Trachea (tissue), 1 donor: ENCODE results near the genes WASHC1 and SMARCA2.

DNA sequence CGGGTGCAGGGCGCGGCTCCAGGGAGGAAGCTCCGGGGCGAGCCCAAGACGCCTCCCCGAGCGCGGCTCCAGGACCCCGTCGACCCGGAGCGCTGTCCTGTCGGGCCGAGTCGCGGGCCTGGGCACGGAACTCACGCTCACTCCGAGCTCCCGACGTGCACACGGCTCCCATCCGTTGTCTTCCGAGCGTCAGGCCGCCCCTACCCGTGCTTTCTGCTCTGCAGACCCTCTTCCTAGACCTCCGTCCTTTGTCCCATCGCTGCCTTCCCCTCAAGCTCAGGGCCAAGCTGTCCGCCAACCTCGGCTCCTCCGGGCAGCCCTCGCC lies at the start of gene WASHC1:
Gene WASHC1, minus strand, starts transcription at position 280 of the 325 bp plus-strand sequence.
- PRO-cap = no peak

- PRO-cap = no peak
These were observed 43.4 kb upstream of the WASHC1 start for GRCh38 chr9:72606-73011.

- PRO-cap = no peak
These were observed 727 bp downstream of the DOCK8 start for GRCh38 chr9:215512-215671.

DNA sequence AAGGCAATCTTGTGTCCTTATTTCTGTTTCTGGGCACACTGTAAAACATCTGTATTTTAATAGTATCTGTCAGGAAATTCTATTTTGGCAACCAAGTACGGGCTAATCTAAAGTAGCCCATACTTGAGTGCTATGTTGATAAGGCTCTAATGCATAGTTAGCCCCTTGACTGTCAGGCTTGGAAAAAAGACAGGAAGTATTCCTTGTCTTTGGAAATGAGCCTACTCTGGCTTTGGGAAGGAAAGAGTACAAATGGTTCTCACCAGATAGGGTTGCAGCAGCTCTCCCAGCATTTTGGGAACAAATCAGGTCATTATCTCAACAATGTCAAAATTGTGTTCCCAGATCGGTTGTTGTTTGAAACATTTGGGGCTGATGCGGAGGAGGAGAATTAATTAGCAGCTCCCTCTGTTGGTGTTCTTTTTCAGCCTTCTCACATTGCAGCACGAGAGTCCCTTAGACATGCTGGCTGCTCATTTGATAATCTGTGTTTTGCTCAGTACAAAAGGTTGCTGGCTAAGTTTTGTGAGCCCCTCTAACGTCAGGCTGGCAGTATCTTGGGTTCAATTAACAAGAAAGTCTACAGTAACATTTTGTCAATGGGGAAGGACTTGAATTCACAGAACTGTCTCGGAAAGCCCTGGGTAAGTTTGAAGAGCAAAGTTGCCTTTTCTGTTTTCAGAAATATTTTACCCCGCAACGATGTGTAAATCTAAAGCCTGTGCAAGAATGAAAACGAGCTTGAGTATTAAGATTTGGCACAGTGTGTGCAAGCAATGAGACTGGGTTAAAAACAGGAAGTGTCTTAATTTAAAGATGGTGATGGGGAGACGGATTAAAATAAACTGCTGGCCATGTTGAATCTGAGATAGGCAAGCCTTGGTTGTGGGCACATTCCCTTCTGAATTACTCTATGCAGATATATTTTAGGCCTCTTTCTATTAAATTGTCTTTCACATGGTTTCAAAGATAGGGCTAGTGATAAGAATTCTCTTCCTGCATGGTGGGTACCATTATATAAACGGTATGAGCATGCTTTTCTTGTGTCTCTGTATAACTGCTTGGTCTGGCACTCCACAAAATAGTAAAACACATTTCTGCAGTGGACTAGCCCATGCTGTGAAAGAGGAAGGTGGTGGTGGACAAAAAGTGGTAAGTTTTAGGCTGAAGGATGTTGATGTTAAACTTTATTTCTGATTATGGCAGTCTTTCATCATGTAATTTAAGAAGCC lies 42.6 kb downstream of the KANK1 start:
- PRO-cap = no peak

GRCh38 chr9:591215-591681 lies 86.8 kb downstream of the KANK1 start:
- PRO-cap = no peak

GRCh38 chr9:709109-709690 lies 132.3 kb upstream of the DMRT1 start:
- PRO-cap = no peak

GRCh38 chr9:710607-711209 lies 130.8 kb upstream of the DMRT1 start:
- PRO-cap = no peak

- PRO-cap = no peak
These were observed 129.3 kb upstream of the DMRT1 start for GRCh38 chr9:712160-712651.

DNA sequence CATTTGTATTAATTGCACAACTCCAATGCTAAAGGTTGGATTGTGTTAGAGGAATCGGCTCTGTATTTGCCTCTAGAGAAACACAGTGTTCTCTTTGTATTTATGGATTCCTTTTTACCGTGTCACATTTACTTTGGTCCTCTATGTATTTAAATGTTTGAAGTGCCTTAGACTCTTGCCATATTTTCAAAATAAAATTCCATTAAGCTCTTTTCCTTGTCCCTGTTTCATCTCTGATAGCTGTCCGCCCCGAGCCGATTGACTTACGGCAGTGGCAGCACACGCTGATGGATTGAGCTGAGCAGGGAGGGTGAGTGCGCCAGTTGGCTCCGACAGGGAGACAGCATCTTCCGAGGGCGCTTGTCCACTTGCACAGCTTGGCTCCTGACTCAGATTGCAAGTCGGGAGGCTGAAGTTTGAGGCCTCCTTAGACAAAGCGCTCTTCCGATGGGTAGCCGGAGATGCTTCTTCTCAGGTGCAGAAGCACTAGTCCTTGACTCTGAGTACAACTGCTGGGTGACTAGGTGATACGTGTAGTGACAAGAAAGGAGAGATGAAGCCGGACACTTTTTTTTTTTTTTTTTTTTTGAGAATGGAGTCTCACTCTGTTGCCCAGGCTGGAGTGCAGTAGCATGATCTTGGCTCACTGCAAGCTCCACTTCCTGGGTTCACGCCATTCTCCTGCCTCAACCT lies 95.5 kb upstream of the DMRT1 start:
- PRO-cap = no peak

GRCh38 chr9:1470527-1470743 lies 420.3 kb downstream of the DMRT2 start:
- PRO-cap = no peak

DNA sequence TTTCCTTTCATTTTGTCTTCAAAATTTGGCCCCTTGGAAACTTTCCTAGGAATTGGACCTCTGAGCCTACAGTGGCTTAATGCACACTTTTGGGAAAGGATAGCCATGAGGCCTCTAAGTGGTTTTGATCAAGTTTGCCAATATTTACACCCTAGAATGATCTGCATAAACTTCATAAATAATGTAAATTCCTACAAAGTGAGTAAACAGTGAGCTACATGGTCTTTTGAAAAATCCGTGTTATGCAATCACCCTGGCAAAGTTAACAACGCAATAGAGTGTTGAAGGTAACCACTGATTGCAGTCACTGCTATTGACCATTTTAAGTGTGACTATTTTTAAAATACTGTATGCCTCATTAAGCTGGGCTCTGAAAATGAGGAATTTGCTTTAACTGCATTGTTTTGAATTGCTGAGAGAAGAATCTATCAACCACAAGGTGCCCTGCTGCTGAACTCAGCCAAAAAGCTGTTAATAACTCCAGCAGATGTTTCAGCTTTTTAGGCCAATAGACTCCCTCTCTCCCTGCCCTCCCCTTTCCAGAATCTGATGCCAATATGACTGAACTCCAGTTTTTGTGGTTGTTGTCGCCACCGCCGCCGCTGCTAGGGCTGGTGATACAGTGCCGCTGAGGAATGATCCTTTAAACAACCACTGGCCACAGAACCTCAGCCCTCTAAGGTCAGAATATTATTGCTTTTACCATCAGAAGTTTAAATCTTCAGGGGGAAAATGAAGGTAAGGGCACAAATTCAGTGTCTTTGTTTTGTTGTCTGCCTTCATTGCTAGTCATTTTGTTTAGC lies 35.3 kb upstream of the SMARCA2 start:
- PRO-cap = no peak

GRCh38 chr9:2015175-2015701 lies at the start of gene SMARCA2:
Gene SMARCA2, plus strand, starts transcription at chr9:2015347.
- PRO-cap = bidirectional peak, plus-strand start at chr9:2015347, minus-strand start at chr9:2015064

DNA sequence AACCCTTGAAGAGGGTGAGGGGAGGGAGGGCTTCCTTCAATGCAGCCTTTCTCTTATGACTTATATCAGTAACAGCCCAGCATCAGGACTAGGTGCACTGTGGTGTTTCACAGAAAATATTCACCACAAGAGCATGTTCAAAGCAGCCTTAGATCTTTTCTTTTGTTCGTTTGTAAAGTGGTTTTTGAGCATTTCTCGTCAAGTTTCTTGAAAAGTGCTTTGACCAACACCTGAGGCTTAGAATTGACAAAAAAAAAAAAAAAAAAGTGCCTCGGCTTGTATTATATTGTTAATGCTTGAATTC lies 4.1 kb downstream of the SMARCA2 start:
- PRO-cap = no peak

DNA sequence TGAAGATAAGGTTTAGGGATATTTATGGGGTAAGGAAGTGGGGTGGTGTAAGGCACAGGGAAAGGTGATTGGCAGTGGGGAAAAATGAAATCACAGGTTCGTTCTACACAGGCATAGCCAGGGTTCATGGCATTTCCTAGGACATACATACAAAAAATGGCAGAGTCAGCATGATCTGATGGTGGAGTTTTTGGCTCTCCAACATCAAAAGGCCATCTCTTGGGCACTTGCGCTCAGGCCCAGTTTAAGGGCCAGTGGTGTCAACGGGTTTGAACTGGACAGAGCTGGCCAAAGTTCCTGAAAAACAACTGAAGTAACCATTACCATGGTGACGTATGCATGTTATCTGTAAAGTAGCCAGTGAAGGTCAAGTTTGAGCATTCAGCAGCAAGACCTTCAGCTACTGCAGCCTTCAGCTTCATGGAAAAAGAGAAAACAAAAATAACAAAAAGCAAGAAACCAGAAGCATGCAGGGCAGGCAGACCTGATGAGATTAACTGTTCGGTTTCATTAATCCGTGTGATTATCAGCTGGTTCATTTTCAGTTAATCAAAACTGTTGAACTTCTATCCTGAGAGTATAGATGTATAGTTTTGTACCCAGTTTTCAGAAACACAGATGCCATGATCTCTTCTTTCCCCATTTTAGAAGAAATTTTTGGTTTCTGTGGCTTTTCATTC lies 92.9 kb downstream of the SMARCA2 start:
- PRO-cap = no peak

- PRO-cap = no peak
These were observed 219.6 kb downstream of the SMARCA2 start for GRCh38 chr9:2234659-2235184.

- PRO-cap = no peak
These were observed 277.2 kb downstream of the SMARCA2 start for GRCh38 chr9:2291973-2293111.

DNA sequence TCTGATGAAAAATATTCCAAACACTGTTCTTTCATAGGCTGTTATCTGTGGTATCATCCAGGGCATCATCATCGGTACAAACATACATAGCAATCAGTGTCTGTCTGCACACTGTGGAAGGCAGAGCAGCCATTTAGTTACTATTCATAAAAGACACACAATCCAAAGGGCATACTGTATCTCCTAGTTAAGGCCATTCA lies 45.1 kb downstream of the PUM3 start:
- PRO-cap = no peak

DNA sequence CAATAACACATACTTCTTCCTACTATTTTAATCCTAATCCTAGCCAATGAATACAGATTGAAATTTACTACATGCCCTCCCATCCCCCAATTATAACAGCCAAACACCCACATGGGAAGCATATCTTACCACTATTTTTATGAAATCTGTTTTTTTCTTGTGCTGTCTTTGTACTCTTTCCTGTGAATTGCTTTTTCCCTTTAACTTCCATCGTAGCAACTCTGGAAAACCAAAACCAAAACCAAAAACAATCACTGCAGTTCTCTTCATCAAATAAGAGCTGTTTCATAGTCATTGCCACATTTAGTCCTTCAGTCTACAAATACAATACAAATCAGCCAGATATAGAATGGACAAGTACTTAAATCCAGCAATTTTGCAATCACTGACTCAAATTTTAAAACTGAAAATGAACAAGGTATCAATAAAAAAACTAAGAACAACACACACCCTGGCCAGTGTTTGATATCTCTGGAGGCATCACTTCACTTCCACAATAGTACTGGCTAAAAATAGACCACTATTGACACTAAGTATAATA lies 5.5 kb downstream of the PUM3 start:
- PRO-cap = no peak

DNA sequence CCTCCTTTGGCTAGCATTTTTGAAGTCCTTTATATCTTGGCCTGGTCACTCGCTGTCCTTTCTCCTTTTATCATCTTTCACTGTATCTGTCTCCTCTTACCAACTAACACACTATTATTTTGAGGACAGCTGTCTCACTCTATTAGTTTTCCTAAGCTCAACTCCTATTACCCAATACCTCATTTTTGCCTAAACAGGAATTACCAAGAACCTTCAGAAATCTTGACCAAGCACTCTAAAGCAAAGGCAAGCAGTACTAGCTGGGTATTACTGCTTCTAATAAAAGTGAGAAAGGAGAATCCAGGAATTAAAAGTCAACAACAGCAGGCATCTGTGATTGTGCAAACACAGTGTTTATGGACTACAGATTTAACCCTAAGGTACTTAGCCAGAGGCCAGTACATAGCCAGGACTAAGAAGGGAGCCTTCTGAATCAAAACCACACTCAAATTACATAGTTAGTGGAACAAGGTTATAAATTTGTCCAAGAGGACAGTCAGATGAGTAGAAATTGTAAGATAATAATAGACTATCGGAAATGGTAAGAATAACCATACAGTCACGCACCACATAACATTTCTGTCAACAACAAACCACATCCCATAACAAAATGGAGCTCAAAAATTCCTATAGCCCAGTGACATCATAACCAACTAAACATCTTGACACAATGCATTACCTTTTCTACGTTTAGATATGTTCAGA lies 8.3 kb downstream of the RFX3 start:
- PRO-cap = no peak

GRCh38 chr9:4263643-4264515 lies 36.0 kb downstream of the GLIS3 start:
- PRO-cap = no peak